Measurements from ENCODE around the genes RAF1 and CAND2.

DNA sequence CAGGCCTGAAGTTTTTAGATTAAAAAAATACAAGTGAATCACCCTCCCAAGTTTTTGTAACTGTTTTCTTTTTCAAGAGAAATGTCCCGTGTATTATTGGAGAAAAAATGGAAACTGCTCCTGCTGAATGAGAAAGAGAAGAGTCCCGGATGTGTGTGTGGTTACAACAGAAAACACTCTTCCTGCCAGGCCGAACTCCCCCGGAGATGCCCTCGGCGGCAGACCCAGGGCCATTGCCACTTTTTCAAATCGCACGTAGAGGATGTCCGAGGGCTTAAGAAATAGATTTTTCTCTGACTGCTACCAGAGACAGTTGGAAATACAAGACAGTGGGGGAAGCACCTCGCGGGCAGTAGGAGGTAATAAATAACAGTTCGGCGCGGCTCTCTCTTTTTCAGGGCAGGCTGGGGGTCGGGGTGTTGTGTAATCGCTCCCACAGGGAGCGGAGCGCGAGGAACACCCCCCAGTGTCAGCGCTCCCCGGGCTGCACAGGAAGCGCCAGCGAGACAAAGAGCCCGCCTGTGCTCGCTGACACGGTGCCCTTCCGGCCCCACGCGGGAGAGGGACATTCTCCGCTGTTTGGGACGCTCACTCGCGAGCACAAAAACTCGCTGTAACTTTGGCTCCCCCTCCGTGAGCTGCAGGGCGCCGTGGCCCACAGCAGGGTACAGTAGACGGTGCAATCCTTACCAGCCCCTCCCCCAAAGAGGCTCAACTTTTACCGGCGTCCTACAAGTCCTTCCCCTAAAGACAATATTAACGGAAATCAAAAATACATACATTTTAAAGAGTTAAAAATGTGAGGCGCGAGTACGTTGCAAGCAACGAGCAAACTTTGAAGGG is 1.1 kb downstream of the VGLL4 start:
- PRO-cap = bidirectional peak, plus-strand start at position 568 of the sequence, minus-strand start at position 486 of the sequence

GRCh38 chr3:11720072-11721055 is 76.6 kb upstream of the VGLL4 start:
- PRO-cap = bidirectional peak, plus-strand start at chr3:11720627, minus-strand start at chr3:11720537; bidirectional peak, plus-strand start at chr3:11720867, minus-strand start at chr3:11720695

DNA sequence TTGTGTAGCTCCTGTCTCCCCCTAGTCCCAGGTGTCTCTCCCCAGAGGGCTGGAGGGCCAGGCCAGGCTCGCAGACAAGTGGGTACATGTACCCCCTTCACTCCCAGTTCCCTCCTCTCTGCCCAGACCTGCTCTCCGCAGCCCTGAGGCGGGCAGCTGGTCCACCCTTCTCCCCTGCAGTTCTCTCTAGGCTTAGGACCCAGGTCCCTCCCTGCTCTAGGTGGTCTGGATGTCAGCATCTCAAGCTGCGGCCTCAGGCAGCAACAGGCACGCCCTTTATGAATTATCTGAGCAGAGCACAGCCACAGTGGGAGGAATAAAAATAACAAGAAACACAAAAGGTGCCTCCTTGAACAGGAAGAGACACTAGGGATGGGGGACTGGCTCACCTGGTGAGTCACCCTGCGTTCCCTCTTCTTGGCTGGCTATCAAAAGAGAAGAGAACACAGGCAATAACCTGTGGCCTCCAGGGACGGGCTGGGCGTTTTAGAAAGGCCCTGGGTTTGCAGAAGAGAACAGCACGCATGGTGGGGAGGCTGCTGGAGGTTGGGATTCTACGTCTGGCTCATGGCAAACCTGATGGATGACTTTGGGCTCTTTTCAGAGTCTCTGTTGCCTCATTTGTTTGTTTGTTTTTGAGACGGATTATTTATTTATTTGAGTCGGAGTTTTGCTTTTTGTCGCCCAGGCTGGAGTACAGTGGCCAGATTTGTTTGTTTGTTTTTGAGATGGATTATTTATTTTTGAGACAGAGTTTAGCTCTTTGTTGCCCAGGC is 75.6 kb downstream of the TAMM41 start:
- PRO-cap = no peak

DNA sequence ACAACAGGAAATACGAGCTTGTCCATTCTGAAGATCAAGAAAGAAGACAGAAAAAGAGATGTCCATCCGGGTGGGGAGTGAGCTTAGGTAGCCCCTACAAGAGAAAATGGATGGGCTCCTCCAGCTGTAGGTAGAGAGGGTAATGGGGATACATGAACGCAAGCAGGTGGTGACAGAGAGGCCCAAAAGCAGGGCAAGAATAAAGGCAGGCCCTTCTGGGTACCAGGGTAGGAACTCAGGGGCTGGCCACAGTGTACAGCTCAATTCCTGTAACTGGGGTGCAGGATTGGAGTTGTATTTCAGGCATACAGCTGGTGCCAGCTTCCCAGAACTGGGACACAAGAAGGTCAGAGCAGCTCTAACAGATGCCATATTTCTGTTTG is 15.8 kb downstream of the TIMP4 start:
- PRO-cap = no peak

DNA sequence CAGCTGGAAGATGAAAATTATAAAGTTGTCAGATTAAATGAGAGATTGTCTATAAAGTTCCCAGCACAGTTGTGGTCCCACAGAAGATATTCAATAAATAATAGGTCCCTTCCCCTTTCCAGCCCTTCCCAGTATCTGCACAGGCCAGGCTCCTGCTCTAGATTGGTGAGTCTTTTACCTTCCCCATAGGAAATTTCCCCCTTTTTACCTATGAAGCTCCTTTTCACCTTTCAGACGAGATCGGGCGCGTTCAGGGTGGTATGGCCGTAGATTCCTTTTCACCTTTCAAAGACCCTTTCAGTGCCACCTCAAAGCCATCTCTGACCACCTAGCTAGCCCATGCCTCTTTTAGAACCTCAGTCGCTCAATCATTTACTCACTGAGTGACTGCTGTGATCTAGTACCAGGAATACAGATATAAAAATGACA is 3.9 kb downstream of the TIMP4 start:
- PRO-cap = no peak

- PRO-cap = no peak
Observed at GRCh38 chr3:12193222-12193955, 34.7 kb upstream of the TIMP4 start.

DNA sequence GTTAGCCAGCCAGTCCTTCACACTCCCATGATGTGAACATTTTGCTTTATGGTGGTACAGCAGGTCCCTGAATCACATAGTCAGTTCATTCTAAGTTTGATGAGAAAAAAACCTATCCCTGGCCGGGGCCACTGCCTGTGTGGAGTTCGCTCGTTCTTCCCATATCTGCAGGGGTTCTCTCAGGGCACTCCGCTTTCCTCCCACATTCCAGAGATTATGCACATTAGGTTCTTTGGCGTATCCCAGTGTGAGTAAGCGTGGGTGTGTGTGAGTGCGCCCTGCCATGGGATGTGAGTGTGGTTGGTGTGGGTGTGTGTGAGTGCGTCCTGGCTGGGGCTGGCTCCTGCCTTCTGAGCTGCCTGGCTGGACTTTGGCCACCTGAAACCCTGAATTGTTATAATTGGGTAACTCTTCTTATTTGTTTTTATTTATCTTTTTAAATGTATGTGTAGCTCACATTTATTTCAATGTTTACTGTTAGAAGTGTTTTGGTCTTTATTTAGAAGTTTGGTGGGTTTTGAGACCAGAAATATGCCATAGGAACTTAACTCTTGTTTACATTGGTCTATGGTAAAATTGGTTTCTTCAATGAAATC is 64.1 kb upstream of the PPARG start:
- PRO-cap = no peak

- PRO-cap = no peak
Observed at GRCh38 chr3:12560415-12561361, 3.8 kb downstream of the MKRN2 start.

GRCh38 chr3:12663309-12664408 is at the start of gene RAF1:
RAF1 (minus strand) TSS chr3:12664117.
- PRO-cap = unidirectional peak, plus-strand start at chr3:12663589; bidirectional peak, plus-strand start at chr3:12664330, minus-strand start at chr3:12664201

DNA sequence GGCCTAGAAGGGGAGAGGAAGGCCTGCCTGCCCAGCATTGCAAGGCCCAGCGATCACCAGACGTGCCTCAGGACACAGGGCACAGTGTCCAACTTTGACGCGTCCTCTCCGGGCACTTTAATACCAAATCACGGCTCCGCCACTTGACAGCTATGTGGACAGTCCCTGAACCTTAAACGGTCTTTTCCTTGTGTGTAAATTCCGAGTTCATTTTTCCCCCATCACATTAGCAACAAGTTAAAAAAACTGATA is 418 bp upstream of the RAF1 start:
- PRO-cap = no peak

DNA sequence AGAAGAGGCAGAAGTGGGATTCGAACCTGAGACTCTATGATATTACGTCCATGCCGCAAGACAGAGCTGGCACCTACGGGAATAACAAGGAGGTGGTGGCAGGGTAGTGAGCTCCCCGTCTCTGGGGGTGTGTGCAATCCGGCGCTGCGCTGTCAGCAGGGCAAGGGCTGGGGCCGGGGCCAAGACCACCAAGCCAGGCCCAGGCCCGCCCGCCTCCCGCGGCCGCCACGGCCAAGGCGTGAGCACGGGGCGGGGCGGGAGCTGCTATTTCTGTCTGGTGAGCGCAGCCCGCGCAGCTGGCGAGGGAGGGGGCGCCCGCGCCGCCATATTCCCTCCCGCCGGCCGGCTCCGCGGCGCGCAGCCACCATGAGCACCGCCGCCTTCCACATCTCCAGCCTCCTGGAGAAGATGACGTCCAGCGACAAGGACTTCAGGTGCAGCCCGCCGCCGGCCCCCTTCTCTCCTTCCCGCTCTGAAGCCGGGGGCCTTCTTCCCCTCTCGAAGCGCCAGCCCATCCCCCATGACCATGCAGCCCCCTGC is at the start of gene CAND2:
TSS of gene CAND2 (plus strand) at position 326 of the 540 bp plus-strand sequence.
- PRO-cap = unidirectional peak, plus-strand start at position 268 of the sequence; unidirectional peak, plus-strand start at position 295 of the sequence; unidirectional peak, plus-strand start at position 328 of the sequence

- PRO-cap = no peak
Observed at GRCh38 chr3:12825524-12825986, 15.8 kb downstream of the RPL32 start.

- PRO-cap = no peak
Observed at GRCh38 chr3:12841759-12842082, 356 bp upstream of the RPL32 start.

DNA sequence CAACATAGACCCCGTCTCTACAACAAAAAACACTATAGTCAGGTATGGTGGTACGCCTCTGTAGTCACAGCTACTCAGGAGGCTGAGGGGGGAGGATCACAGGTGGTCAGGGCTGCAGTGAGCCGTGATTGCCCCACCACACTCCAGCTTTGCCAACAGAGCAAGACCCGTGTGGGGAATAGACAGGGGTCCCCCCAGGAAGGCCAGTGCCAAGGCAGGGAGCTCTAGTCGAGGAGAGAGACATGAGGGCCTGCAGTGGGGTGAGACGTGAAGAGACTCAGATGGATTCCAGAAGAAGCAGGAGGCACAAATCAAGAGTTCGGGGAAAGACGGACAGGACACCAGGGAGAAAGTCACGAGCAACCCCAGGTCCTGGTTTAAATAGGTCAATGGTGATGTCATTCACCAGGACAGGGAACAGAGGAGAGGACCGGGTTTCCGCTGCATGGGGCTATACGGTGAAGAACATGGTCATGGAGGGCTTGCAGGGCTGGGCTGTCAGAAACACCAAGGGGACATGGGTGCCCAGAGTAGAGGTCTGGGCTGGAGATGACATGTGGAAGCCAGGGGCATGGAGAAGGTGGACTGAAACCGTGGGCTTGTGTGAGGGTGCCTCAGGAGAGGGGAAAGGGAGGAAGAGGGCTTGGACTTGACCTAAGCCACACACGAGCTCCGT is 53.9 kb upstream of the RPL32 start:
- PRO-cap = no peak

GRCh38 chr3:12897295-12897884 is 56.0 kb upstream of the RPL32 start:
- PRO-cap = no peak

- PRO-cap = no peak
Observed at GRCh38 chr3:12924555-12924924, 83.2 kb upstream of the RPL32 start.

- PRO-cap = no peak
Observed at GRCh38 chr3:12954780-12955480, 113.6 kb upstream of the RPL32 start.

DNA sequence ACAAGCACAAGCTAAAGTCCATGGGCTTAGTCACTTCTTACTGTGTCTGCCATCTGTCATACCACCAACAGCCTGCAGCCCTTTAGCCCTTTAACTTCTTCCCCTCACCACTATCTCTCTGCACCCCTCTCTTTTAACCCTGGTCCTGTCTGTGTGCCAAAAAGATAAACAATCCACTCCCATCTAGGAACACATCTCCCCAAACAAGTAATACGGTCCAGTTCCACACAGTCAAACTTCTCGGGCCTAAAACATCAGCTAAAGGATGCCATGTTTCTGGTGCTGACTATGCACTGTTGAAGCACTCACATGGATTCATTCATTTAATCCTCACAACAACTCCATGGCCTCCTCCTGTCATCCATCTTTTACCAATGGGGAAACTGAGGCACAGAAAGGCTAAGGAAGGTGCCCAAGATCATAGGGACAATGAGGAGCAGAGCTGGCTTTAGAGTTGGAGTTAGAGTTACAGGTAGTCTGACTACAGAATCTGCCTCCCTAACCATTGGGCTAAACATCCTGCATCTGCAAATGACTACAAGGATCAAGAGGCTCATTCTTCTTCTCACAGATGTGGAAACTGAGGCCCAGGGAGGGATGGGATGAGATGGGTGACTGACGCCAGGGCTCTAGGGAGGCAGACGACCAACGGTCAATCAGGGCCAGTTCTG is 111.6 kb downstream of the IQSEC1 start:
- PRO-cap = no peak

DNA sequence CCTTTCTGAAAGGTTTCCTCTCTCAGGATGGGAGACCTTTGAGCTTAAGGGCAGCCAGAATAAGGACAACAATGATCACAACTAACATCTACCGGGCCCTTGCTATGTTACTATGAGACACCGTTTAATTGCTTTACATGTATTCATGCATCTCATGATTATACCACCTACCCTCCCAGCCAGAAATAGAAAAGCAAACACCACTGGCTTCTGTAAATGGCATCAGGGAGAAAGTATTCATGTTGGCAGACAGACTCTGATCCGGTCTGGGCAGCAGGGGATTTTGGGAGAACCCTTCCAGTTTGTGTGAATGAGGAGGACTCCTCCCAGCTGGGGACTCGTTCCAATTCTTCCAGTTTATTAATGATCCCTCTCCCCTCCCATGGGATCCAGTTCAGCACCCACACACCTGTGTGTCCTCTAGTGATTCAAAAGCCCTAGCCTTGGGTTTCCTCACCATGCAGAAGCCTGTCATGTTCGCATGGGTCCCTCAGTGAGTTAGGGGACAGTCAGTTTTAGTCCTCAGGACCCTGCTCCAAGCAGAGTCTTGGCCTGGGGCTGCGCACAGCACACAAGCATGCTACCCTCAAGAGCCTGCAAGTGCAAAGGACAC is 111.0 kb downstream of the IQSEC1 start:
- PRO-cap = no peak

- PRO-cap = unidirectional peak, minus-strand start at chr3:12970900
Observed at GRCh38 chr3:12970385-12971102, 102.7 kb downstream of the IQSEC1 start.

All from left lobe of liver (tissue), 1 donor.